Neutrophil (primary cell): Measurements from ENCODE around the gene PRRG1.

GRCh38 chrX:30567975-30568510 is 9.5 kb downstream of the TASL start:
- PRO-cap, result no peak

DNA sequence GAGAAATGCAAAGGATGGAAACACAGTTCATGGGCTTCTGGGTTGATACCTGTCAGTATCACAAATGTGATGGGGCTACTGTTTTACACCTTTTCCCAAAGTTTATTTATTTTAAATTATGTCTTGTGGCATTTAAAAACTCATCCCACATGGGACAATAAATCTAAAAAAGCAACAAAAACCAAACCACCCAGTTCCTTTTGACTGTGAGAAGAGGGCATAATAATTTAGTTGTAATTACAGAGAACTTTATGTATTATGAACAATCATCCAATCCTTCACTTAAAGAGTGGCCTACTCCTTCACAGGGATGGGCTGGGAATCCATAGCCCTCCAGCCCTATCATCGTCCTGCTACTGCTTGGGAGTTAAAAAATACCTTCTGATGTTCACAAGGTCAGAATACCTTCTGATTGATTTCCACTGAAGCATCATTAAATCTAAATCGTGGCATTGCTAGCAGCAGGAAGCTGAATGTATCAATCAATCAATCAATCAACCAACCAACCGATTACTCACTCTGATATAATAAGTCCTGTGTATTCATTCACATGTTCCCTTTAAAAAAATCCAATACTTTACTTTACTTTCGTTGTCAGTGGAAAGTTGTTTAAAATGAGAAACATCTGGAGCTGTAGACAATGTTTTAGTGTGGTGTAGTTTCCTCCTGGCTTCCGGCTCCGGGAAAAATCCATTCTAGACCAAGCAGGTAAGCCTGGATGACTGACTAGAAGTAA is 48.7 kb upstream of the FTHL17 start:
- PRO-cap, result no peak

DNA sequence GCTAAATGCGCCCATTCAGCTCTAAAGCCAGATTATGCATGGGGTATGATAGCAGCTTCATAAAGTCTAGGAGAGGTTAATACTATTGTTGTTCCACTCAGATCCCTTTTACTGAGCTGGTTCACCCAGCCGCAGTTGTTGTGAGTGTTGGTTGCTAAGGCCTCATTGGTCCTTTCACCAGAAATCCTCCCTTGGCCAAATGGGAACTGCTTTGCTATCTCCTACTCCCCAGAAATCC is 266.0 kb upstream of the FTHL17 start:
- PRO-cap, result no peak

DNA sequence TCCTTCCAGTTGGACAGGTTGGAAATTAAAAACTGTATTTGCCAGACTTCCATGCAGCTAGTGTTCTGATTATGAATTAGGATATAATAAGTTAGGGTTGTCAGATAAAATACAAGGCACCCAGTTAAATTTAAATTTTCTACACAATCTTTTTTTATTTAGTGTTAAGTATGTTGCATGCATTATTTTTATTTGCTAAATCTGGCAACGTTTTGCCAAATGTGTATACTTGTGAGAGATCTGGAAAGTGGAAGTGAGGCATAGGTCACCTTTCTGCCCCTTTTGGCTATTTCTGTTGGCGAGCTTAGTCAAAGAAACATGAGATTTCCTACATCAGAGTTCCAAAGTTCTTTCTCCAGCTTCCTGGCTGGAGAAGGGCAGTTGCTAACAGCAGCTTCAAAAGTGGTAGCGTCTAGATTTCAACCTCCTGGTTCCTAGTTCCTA is 455.5 kb upstream of the FTHL17 start:
- PRO-cap, result no peak

DNA sequence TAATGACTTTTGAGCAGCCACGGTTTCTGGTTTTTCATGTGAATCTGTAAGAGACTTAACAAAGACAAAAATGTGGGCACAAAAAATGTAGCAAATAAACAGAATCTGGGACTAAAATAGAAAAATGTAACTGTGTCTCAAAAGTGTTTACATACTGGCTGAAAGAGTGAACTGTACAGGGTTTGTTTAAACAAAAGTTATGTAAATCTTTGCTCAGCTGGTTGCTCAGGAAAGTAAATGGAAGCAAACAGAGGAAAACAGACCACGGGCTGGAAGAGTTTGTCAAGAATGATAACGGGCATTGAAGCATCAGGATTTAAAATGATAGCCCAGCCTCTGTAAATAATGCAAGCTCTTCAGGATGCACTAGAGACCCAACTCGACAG is 921.8 kb upstream of the FTHL17 start:
- PRO-cap, result no peak

DNA sequence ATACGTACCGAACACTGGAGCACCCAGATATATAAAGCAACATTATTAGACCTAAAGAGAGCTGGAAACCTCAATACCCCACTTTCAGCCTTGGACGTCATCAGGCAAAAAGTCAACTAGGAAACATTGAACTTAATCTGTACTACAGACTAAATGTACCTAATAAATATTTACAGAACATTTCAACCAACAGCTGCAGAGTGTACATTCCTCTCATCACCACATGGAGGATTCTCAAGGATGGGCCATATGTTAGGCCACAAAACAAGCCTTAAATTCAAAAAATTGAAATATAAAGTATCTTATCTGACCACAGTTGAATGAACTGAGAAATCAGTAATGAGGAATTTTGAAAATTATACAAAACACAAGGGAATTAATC is 357.3 kb downstream of the DMD start:
- PRO-cap, result no peak

DNA sequence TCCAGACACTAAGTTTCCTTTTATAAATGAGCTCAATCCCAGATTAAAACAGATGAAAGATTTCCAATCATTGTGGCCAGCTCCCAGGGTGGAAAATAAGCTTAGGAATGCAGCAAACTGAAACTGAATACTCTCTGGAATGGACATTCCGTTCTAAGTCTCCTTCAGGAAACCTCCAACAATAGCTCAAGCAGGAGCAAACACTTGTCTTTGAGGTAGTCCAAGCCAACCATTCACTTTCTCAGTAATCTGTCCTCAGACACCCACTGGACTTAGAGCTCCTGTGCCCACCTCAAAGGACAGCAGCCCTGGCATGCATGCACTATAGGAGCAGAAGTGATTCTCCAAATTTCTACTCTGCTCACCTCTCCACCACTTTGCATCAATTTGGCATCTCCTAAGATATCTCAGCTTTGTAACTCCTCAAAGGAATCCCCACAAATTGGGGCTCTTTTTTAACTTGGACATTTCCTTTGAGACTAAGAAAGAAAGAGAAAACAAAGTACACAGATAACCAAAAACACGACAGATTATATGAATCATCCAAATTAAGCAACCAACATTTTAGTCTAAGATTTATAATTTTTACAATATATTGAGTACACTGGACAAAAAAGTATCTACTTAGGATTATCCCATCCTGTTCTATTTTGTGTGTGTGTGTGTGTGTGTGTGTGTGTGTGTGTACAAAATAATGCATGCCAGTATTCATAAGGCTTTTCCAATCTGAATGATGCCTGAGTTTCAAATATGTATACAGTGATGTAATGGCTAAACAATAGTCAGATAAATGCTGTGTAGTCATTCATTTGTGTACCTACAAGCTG is 16.1 kb downstream of the DMD start:
- PRO-cap, result no peak

DNA sequence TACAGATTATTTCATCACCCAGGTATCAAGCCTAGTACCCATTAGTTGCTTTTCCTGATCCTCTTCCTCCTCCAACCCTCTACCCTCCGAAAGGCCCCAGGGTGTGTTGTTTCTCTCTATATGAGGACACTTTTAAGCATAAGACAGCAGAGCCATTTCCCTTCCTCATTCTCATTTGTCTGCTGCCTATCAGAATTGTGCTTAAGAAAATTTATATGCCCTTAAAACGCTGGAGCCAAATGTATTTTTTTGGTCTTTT is 4.5 kb downstream of the DMD start:
- PRO-cap, result no peak

DNA sequence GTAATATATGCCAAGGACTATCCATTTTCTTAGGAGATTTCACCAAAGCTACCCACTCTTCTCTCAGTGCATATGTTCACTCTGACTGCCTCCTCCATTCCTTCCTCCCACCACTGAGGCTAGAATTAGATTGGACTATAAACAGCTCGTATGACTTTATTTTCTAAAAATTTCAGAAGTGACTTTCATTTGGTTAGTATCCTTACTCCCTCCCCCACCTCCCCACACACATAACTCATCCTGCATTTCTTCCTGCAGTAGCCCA is 405.0 kb downstream of the FAM47A start:
- PRO-cap, result no peak

GRCh38 chrX:34654165-34654938 is 2.7 kb downstream of the TMEM47 start:
- PRO-cap, result no peak

DNA sequence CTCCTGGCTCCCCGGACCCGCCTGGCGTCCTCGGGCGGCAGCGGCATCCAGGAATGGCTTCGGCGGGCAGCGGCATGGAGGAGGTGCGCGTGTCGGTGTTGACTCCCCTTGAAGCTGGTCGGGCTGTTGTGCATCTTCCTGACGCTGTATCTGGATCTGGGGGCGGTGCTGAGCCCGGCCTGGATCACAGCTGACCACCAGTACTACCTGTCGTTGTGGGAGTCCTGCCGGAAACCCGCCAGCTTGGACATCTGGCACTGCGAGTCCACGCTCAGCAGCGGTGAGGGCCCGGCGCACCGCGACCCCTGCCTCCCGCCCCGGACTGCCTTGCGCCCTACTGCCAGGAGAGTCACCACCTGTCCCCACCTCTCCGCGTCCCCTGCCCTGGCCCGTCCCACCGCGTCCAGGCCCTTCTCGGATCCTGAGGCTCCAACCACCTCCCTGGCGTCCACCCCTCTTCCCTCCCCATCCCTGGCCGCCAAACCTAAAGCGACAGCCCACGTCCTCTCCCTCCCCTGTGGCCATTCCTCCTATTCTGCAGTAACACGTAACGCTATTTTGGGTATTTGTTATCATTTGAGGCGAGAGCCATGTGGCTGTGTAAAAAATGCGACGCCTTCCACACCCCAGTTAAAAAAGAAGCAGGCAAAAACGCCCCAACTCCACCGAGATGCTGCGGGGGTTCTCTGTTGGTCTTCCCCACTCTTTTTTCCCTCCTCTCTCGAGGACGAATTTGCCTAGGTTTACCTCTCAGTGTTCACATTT is 50.1 kb upstream of the FAM47C start:
- PRO-cap, result no peak

DNA sequence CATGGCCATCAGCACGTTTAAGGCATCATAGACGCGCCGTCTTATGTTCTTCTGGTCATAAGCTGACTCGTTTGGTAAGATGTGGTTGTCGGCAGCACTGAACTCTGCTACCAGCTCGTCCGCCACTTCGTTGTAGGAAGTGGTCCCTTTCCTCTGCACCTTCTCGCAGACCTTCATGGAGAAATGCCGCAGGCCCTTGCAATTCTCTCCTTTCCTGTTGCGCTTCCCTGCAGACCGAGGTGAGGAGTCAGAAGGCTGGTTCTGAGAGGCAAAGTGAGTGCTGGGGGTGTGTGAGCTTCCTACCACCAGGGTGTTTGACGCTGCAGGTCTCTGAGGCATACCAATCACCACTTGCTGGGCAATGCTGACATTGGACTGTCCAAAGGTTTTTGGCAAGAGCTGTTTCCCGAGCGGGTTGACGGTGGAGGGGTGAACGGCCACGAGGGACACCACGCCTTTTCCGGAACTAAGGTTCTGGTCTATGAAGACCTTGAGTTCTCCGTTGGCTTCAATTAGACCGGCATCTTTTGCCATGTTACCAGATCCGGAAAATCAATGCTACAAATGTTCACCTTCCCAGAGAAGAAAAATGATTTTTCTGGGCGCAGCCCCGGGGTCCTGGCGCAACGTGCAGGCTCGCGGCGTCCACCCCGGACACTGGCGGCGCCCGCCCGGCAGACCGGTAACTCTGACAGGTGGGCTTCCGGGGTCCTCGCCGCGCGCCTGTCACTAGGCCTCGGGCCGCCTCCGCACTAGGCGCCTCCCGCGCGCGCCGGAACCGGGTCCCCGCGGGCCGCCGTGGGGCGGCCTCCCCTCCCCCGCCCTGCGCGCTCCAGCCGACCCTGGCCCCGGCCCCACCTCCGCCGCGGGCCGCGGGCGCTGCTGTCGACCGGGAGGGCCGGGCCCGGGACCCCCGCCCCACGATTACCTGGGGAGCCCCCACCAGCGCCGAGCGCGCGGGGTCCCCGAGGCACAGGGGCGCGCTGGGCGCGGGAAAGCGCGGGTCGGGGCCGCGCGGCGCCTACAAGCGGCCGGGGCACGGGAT is 45.0 kb upstream of the FAM47C start:
- PRO-cap, result no peak

DNA sequence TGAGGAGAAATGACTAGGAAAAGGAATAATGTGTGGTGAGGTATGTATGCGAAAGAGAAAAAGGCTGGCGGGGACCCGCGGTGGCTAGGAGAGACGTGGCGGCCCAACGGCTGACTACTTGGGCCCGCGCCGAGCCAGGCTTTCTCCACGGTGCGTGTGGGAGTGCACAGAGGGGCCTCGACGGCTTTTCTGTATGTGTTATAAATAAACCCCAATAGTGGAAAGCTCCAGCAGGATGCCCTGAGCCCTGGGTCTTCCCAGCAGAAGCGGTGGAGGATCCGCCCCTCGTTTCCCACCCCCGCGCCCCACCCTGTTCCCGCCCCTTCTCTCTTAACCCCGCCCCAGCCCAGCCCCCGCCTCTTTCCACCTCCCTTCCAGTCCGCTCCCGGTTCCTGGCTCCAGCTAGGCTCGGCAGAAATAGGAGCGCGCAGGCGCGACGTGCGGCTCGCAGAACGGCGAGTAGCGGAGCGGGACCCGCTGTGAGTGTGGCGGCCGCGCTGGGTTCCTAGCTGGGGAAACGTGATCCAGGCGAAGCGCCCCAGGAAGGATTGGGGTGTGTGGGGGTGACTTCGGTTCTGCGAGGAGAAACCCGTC is at the start of gene PRRG1:
Gene PRRG1 (plus strand): TSS at position 448 of the 594 bp plus-strand sequence.
- PRO-cap, result no peak

GRCh38 chrX:37349511-37350413 is 598 bp downstream of the PRRG1 start:
- PRO-cap, result no peak

- PRO-cap, result no peak
Measured at GRCh38 chrX:37627531-37627792, 56.0 kb downstream of the LANCL3 start.

GRCh38 chrX:37745990-37746746 is 33.7 kb upstream of the CYBB start:
- PRO-cap, result no peak

DNA sequence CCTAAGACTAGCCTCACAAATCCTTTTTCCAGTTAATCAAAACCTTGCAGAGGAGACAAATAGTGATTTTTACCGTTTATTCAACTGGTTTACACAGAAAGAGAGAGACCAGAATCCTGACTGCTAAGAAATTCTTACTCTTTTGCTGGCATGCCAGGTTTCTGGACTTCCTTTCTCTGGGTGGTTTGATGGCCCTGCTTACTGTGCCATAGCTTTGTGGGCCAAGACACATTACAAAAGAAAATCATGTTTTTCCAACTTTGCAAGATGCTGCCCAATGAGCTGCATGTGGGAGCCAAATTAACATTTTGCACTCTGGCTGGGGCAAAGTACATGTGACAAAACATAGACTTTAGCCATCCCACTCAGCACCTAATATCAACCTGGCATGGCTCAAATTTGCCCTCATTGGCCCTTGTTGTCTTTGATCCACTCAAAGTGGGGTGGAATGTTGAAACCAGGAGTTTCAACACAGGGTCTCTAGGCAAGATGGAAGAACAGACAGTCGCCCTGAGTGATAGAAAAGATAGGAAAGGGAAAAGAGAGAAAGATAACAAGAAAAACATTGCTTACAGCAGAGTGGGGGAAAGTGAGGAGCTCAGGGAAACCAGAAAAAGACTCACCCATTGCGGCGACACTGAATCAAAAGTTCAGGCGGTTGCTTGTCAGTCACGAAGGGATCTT is 40.0 kb upstream of the DYNLT3 start:
- PRO-cap, result no peak

GRCh38 chrX:38805292-38805613 is 4.0 kb downstream of the MID1IP1 start:
- PRO-cap, result no peak

- PRO-cap, result no peak
Measured at GRCh38 chrX:38869885-38871237, 69.1 kb downstream of the MID1IP1 start.

DNA sequence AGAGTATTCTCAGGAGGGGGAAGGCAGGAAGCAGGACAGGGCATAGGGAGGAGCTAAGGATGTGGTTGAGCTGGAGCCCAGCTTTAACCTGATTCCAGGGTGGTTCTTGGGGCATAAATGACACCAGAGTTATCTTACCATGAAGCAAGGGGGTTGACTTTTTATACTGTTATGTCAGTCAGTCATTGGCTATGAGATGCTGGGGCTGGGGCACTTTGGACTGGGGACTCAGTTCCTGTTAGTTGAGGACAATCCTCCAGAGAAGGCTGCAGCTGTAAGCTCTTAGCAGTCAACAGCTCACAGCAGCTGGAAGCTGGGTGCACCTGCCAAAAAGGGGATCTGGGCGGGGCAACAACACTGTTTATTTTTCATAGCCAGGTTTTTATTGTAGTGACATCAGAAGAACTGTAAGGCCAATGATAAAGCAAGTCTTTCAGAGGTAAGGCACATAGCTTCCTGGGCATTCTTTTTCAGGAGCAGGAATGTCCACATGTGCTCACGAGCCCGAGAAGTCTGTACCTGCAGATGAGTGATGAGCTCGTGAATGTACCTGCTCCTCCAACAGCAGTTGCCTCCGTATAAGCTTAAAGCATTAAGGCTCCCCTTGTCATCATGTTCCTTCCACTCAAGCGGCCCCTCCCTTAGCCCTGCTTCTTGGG is 78.5 kb downstream of the MID1IP1 start:
- PRO-cap, result no peak